Cardiac atrium fibroblast (primary cell): ENCODE measurements around a stretch of chr7.

DNA sequence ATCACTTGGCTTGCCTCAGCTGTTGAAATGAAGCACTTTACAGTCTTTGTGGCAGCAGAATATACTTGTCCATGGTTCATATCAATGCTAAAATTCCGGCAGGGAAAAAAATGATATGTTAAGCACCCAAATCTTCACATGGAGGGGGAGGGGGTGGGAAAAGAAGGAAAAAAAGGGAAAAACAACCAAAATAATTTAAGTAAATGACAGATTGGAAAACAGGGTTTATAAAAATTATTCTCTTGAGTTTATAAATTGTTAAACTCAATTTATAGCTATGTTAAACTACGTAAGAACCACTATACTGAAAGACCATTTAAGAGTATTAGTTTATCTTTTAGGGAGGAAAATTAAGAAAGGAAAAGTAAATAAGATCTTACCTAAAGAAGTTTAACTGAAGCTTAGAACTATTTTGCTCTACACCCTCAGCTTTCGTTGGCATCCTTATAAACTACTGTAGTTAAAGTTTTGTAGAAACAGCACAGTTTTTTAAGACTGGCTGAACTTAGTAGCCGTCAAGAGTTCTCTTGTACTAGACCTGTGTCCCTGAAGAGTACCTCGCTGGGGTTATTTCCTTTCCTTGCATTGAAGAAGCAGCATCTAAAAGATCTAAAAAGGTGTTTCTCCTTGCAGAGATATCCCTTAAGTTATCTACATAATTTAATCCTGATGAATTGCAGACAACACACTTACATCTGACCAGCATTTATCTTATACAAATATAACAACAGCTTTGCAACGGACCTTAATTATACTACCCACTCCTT is 9.3 kb downstream of the HNRNPA2B1 start:
- RAMPAGE, long total RNA, result no peak

DNA sequence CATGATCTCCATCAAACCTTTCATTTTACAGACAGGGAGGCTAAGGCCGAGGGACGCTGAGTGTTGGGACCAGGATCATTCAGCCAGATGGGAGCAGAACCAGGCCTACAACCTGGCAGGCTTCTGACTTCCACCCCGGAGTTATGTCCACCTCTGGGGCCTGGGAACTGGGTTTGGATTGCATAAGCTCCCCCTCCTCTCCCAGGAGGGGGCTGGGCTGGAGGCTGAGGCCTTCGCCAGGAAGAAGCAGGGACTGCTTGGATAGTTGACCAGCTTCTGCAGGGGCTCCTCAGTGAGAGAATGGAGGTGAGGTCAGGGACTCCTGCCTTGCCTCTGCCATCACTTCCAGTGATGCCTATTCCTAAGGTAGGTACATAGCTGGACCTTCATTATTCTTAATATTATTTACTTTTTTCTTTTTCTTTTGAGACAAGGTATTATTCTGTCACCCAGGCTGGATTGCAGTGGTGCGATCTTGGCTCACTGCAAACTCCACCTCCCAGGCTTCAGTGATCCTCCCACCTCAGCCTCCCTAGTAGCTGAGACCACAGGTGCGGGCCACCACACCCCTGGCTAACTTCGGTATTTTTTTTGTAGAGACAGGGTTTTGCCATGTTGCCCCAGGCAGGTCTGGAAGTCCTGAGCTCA is 1.3 kb downstream of the SNX10 start:
- RAMPAGE, long total RNA, result no peak

DNA sequence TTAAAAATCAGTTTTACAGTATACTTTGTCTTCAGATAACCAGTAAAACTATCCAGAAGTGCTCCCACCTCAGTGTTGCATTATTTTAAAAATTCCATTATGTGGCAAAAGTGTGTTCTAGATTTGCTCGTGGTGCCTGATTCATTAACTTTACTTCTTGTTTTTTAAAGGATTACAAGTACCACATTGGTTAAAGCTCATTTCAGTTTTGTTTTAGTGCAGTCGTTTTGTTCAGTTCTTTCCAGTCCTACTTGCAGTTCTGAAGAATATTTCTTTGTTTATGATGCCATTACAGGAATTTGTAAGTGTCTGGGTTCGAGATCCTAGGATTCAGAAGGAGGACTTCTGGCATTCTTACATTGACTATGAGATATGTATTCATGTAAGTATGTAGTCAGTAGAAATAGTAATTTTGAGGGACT is 69.0 kb downstream of the SNX10 start:
- RAMPAGE, long total RNA, result no peak

DNA sequence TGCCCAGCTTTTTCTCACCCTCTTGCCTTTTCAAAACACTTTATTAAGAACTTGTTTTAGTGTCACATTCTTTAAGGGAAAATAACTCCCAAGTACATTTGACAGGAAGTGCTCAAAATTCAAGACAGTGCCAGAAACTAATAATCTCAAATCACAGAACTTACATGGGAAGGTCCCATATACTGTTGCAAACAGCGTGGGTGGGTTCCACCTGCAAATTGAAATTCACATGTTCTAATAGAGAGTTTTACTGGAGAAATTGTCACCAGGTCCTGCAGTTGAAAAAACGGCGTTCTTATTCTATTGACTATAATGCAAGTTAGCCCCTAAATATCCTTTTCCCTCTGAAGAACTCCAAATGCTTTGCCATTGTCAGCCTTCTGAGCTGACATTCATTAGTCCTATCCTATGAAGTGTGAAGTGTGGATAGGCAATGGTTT is 261.1 kb downstream of the SKAP2 start:
- RAMPAGE, long total RNA, result no peak

DNA sequence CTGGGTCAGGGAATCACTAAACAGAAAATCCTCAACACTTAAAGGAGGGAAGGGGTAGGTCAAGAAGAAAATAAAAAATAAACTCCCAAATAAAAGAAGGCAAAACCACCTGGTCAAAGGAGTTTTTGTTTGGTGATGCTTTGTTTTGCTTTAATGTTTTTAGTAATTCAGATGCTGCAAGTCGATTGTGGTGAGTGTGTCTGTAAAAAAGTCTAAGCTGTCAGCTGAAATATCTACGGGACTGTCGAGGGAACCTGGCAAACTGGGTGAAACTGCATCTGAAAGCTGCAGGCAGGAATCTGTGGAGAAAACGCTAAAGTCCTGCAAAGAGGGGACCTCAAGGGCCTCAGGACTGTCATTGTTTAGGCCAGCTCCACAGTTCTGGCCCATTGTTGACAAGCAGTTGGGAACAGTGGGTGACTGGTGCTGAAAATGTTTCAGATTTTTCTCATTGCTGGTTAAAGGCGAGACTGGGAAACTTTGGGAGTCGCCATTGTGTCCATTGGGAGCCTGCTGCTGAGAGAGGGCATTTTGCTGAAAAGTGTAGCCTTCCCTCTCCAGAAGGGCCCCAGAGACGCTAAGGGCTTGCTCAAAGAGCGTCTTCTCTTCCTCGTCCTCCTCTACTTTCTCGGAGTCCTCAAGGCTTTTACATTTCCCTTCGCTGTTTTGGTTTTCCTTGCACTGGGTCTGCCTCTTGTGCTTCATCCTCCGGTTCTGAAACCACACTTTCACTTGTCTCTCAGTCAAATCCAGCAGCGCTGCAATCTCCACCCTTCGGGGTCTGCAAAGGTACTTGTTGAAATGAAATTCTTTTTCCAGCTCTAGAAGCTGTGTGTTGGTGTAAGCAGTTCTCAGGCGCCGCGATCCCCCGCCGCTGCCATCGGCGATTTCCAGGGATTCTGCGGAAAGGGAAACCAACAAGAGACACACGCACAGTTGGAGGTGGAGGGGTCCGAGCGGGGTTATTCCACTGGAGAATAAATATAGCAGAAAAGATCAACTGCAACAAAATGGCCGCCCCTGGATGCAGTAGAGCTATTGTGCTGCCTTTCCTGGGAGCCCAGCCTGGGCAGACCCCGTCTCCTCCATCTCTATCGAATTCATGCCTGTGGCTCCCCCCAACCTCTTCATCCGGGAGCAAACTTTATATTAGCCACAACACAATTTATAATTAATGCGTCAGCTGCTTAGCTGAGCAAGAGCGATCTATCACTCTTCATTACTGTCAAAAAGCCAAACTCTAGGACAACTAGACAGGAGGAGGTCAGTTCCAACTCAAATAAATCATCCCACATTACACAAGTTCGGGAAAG is 1.5 kb downstream of the HOXA2 start:
- RAMPAGE, long total RNA, result no peak

GRCh38 chr7:27102233-27102575 is 279 bp downstream of the HOXA2 start:
- RAMPAGE, long total RNA, result no peak

GRCh38 chr7:27108579-27109473 is 6.3 kb upstream of the HOXA2 start:
- RAMPAGE, long total RNA, result no peak

DNA sequence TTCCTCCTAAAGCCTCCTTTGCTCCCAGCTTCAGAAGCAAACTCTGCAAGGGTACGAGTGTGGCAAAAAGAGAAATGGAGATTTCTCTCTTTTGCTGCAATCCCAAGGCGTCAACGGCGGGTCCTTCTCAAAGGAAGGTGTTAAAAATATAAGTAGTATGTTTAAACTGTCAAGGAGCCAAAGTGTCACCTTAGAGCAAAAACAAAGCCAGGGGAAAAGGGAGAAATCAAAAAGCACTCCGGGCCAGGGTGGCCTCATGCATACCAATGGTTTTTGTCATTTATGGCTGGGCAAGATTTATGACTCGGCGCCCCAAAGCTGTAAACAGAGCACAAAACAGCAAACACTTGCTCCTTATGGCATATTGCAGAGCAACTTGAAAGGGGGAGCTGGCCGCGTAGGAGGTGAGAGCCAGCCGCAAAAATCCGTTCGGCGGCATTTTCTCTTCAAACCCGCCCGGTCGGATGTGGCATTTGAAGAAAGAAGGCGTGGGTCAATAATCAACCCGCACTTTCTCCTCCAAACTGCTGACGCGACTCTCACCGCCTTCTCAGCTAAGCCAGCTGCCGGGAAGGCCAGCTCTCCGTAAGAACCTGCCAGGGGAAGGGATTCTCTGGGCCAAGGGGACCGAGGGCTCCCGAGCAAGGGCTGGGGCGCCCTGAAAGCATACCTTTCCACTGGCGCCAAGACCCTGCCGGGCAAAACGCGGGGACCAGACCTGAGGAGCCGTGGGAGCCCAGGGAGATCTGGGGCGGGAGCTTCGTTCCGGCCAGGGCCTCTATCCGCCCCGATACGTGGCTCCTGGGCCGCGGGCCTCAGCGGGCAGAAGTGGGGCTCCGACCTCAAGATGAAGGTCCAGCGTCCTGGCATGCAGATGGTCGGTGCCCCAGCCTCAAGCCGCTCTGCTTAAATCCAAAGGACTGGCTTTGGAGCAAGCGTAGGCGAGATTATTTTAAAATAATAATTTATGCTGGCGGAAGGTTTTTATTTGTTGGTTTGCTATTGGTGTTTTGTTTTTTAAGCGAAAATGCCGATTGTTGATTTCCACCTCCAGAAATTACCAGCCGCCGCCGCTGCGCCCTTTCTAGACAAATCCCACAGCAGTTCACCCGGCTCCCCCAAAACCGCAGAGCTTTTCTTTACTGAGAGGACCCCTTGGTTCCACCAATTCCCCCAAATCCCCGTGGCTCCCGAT is 12.9 kb upstream of the HOXA2 start:
- RAMPAGE, long total RNA, result no peak

DNA sequence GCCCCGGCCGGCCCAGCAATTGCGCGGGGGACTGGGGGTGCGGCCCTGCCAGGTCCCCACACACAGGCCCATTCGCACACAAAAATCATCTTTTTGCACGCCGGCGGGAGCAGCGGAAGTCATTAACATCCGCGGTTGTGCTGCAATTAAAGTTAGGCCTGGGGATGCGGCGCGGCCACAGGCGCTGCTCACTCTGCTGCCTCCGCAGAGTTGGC is 3.9 kb downstream of the HOXA5 start:
- RAMPAGE, long total RNA, result no peak

DNA sequence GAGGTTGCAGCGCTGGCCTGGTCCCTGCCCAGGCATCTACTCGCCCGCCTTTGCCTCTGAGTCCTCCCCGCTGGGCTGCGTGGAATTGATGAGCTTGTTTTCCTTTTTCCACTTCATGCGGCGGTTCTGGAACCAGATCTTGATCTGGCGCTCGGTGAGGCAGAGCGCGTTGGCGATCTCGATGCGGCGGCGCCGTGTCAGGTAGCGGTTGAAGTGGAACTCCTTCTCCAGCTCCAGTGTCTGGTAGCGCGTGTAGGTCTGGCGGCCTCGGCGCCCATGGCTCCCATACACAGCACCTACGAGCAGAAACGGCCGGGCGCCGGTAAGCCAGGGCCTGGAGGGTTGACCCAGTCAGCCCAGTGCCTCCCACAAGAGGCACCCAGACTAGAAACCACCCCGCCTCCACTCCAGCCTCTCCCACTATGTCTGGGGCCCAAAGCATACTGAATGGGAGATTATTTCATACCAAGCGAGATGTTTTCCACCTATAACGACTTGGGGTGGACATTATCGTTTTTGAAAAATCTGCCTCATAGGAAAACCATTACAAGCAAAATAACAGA is 1.9 kb downstream of the HOXA6 start:
- RAMPAGE, long total RNA, result no peak

DNA sequence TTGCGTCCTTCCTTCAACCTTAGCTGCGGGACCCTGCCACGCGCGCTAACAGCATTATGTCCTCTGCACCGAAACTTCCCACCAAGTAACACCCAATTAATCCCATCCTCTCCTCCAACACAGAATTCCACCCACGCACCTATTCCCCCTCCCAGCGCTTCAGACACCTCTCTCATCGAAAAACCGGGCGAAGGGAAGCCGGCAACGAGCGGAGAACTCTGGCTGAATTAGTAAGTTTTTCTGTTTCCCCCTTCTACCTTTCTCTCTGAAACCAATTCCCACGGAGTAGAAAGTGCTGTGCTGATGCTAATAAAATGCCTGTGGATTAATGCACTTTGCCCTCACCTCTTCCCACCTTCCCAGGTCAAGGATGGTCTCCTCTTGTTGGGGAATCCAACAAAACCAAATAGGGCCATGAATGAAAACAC is 917 bp downstream of the HOXA3 start:
- RAMPAGE, long total RNA, result no peak

GRCh38 chr7:27164868-27165160 is 523 bp downstream of the HOXA9 start:
- RAMPAGE, long total RNA, result no peak

GRCh38 chr7:27167955-27168782 is 2.8 kb upstream of the HOXA9 start:
- RAMPAGE, long total RNA, result no peak

DNA sequence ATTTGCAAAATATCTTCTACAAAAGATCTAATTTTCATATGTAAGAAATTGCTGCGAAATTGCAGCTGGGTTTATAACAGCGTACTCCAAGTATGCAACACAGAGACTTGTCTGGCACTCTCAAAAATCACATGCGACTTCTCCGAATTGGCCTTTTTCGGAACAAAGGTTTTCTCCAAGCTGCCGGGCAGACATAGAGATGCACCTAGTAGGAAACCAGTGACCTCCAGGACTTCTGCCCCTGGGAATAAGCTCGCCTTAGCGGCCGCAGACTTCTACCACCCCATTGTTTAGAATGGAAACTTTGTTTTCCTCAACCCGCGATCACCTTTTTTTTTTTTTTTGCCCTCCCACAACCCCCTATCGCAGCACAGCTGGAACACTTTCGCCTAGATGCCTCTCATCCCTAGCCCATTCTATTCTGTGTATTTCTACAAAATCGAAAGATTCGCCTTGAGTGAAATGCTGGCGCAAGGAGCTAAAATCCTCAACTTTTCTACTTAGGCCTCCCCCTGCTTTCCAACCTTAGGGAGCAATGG is 4.9 kb upstream of the HOXA10 start:
- RAMPAGE, long total RNA, result no peak

- RAMPAGE, long total RNA, result no peak
Observed at GRCh38 chr7:27184188-27185134, 571 bp downstream of the HOXA11 start.

GRCh38 chr7:27186556-27187054 is 1.6 kb upstream of the HOXA11 start:
- RAMPAGE, long total RNA, result no peak

DNA sequence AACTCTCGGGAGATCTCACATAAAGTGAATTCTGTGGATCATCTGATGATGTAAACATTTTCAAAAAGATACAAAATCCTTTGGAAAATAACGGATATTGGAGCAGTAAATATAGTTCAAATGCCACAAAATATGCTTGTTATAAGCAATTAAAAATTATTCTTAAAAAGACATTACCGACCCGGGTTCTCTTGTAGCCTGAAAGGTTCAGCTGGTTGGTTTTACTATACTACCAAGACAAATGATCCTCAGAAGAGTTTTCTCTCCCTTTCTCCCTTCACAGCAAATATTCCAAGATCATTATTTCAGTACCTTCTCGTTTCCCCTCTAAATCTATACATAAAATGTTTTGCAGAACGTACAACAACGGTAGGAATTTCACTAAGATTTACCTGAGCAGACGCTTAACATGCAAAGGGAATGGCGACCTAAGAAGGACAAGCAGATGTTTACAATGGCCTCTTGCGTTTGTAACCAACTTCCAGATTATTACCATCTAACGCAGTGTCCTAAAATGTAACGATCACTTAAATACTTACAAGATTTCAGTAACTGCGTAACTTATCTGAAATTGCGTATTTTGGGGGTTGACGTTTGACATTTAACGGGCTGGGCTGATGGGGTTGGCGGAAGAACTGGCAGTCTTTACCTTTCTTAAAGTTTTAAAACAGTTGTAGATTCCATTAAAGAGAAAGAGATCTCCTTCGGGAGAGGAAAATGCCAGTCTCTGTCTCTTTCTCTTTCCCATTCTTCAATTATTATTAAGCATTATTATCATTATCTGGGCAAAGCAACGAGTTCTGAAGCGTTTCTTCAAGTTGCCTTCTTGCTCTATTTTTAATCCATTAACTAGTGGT is 2.3 kb downstream of the HOXA13 start:
- RAMPAGE, long total RNA, result no peak

DNA sequence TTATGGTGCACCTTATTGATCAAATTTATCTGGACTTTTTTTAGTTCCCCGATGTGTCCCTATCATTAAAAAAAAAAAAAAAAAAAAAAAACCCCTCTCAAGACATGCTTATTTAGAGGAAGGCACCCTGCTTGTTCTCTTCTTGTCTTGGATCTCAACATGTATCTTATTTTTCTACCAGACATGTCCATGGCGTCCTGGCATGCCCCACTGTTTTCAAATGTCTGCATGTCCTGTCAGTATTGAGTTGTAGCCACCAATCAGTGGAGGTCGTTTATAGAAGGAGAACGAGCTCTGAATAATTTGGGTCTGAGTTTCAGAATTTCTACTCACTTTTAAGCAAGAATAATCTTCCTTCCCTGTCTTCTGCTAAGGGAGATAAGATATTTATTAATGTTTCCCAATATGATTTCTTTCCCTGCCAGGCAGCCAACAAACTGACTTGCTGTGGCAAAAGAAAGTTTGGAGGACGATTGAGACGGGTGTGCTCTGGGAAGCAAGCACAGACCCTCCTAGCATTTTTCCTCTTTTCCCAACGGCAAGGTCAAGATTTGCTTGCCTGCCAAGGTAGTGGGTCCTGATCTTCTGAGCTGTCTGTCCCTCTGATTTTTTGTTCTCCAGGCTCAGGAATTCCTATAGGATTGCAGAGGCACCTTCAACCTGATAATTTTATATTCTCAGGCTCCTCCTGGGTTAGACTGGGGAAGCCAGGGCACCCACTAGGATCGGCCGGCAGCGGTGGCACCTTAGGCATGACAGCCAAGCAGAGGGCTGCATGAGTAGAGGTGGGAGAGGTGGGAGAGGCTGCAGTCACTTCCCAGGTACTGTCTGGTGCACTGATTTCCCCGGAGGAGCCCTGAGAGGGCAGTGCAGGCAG is 3.1 kb upstream of the HOXA13 start:
- RAMPAGE, long total RNA, result no peak

GRCh38 chr7:27424047-27424766 is 181.6 kb downstream of the EVX1 start:
- RAMPAGE, long total RNA, result no peak

GRCh38 chr7:27698003-27698363 is 35.3 kb upstream of the HIBADH start:
- RAMPAGE, long total RNA, result no peak